NALM6 (cell line): ENCODE results near the genes MPG, PDIA2, NME4 and PIGQ.

DNA sequence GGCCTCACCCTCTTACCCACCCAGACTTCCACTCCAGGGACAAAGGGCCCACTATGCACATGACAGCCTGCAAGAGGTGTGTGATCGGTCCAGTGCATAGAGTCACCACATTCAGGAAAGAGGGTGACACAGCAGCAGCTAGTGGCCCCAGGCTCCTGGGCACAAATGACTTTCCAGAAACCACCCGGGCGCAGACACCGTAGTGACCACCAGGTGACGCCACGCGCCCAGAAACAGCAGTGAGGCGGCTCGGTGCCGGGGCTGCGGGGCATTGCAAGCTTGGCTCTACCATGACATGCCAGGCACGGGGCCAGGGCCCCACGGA lies 6.8 kb downstream of the RHBDF1 start:
- PRO-cap: no peak

DNA sequence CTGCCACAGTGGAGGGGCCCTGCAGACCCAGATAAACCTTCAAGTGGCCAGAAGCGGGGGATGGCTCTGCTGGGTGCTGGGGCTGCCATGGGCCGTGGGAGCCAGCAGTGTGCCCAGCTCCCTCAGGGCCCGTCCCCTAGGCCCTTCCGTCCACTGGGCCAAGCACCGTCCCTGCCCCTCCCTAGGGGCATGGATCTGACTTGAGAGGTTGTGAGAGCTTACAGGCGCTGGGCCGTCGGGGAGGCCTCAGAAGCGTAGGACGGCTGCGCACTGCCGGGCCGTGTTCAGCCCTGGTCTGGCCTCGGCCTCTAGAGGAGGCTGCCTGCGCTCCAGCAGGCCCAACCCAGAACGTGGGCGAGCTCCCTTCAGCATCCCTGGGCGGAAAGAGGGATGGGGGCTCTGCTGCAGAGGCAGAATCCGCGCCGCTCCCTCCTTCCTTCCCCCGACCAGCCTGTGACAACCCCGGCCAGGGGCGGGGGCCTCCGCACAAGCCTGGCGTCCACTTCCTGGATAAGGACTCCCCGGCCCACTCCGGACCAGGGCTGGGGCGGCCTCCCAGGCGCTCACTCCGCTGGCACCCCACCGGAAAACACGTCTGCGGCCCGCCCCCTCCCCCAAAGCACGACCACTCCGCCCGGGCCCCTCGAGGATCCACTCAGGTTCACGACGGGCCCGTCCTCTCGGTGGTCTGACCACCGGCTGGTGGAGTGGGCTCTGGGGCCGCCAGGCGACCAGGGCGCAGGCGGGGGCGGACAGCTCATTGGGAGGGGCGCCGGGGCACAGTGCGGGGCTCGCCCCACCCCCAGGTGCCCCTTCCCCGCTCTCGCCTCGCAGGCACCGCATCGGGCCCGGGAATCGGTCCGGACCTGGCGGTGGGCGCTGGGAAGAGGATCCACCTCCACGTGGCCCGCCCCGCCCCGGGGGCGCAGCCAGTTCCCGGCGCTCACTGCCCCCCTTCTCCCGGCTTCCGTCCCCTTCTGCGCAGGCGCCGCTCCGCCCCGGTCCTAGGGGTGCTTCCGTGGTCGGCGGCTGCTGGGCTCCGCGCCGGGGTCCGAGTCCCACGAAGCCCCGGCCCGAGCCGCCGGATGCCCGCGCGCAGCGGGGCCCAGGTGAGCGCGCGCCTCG lies at the start of gene MPG:
TSS of gene MPG (plus strand) at position 1,001 of the 1,125 bp plus-strand sequence.
- PRO-cap: bidirectional peak, plus-strand start at position 1,005 of the sequence, minus-strand start at position 955 of the sequence

- PRO-cap: bidirectional peak, plus-strand start at chr16:85162, minus-strand start at chr16:84977
These were observed 6.8 kb downstream of the MPG start for GRCh38 chr16:84597-85427.

DNA sequence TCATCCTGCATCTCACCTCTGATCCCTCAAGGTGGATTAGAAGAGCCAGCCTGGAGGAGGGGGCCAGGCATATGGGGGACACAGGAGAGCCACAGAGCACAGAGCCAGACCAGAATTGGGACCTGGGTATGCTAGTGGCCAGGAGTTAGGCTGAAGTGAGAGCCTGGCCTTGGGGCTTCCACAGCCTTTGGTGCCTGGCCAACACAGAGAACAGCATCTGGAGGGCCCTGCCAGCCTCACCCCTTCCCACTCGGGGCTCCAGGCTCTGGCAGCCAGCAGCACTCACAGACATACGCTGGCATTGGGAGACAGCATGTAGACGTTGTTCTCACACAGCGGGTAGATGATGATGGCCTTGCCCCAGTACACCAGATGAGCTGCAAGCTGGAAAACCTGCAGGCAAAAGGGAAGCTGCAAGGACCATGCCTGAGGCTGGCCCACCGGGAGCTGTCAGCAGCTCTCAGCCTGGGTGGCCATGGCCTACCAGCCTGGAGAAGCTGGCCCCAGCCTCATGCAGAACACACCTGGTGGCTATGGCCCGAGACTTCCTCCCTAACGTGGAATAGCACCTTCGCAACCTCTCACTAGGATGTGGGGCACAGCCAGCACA lies 15.0 kb downstream of the MPG start:
- PRO-cap: no peak

DNA sequence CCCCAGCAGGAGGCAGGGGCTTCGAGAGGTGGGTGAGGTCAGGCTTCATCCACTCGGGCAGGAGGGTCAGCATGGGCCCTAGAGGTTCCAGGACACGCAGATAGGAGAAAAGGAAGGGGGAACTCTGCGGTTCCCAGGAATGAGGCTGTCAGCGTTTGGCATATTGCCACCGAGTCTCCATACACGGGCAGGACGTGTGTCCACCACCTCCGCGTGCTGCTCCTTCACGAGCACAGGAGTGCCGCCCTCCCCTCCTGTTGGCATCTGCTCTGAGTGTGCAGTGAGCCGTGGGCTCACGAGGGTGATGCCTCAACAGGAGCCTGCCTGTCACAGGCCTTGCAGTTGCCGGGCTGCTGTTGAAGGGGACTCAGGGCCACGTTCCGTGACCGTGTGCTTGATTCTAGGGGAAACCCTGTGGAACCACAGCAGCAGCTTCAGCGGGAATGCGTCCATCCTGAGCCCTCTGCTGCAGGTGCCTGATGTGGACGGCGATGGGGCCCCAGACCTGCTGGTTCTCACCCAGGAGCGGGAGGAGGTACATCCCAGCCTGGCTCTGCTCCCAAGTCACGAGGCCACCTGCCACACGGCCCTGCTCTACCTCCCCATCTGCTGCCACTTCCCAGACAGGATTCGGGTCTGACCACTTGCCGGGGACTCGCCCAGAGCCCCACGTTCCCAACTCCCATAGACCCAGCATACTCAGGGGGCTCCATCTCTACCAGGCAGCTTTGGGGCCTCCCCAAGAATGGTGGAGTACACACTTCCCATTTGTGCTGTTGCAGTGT lies 14.6 kb downstream of the RGS11 start:
- PRO-cap: no peak

GRCh38 chr16:282922-283402 lies at the start of gene PDIA2:
Gene PDIA2, plus strand, starts transcription at chr16:283164.
- PRO-cap: no peak

GRCh38 chr16:386543-387377 lies 5.0 kb upstream of the PGAP6 start:
- PRO-cap: no peak

GRCh38 chr16:396883-398014 lies at the start of gene NME4:
Gene NME4, plus strand, starts transcription at chr16:397199.
- PRO-cap: bidirectional peak, plus-strand start at chr16:397199, minus-strand start at chr16:396971; bidirectional peak, plus-strand start at chr16:397349, minus-strand start at chr16:397301; bidirectional peak, plus-strand start at chr16:397585, minus-strand start at chr16:397506; bidirectional peak, plus-strand start at chr16:398158, minus-strand start at chr16:397897

GRCh38 chr16:398015-398597 lies 1.1 kb downstream of the NME4 start:
- PRO-cap: bidirectional peak, plus-strand start at chr16:398158, minus-strand start at chr16:397897

- PRO-cap: no peak
These were observed 30.8 kb upstream of the CAPN15 start for GRCh38 chr16:496431-497328.

GRCh38 chr16:515164-515714 lies 12.3 kb upstream of the CAPN15 start:
- PRO-cap: bidirectional peak, plus-strand start at chr16:515544, minus-strand start at chr16:515332

- PRO-cap: bidirectional peak, plus-strand start at chr16:569942, minus-strand start at chr16:569879
These were observed at the start of gene PIGQ for GRCh38 chr16:569325-570496. Gene PIGQ, plus strand, starts transcription at chr16:569968.

- PRO-cap: no peak
These were observed 9.3 kb downstream of the PIGQ start for GRCh38 chr16:578884-579558.

- PRO-cap: no peak
These were observed 3.0 kb upstream of the RAB40C start for GRCh38 chr16:586411-587667.

DNA sequence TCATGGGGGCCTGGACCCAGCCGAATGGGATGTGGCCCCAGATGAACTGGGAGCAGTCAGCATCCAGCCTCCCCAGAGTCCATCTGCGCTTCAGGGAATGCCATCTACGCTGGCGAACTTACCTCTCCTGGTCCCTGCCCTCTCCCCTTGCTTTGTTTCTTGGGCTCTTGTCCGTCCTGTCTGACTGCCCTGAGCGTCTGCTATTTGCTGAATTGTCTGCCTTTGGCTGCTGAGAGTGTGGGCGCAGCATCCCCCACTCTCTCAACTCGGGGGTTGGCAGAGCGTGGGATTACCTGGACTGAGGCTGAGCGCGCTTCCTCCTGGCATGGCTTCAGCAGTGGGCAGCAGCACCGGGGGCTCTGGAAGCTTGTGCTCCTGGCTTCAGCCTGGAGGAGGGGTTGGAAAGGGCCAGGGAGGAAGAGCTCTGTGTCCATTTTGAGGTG lies 2.2 kb downstream of the RAB40C start:
- PRO-cap: no peak

GRCh38 chr16:626787-627363 lies 3.9 kb upstream of the WFIKKN1 start:
- PRO-cap: no peak

DNA sequence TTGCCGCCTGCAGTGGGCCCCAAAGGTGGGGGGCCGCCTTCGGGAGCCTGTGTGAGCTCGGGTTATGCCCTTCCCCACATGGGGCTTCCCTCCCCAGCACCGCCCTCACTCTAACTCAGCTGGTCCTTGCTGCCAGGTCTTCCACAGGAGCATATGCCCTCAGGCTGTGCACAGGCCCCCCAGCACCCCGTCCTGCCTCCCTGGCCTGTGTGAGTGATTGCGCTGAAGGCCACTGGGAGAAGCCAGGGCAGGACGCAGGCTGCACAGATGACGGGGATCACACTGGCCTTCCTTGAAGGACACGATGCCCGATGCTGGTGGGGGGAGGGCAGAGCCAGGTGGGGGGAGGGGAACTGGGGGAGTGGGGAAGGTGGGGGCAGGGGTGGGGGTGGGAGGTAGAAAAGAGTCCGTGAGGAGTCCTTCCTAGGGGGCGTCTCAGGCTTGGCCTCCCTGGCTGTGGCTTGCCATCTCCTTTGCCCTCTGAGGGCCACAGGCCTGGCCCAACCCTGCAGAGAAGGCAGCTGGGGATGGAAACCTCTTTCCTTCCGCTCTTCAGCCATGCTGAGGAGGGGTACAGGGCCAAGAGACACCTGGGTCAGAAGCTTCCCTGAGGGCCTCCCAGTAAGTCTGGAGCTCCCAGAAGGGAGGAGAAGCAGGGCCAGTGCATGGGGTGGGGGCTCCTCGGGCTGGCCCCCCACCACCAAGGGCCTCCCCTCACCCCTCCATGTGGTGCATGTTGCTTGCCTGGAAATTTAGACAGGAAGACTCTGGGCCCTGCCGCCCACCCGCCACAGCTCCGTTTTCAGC lies 2.4 kb upstream of the METTL26 start:
- PRO-cap: no peak

- PRO-cap: bidirectional peak, plus-strand start at chr16:649792, minus-strand start at chr16:649782
These were observed 355 bp downstream of the WDR90 start for GRCh38 chr16:649507-649933.

GRCh38 chr16:666452-666877 lies 1.5 kb upstream of the RHOT2 start:
- PRO-cap: no peak

DNA sequence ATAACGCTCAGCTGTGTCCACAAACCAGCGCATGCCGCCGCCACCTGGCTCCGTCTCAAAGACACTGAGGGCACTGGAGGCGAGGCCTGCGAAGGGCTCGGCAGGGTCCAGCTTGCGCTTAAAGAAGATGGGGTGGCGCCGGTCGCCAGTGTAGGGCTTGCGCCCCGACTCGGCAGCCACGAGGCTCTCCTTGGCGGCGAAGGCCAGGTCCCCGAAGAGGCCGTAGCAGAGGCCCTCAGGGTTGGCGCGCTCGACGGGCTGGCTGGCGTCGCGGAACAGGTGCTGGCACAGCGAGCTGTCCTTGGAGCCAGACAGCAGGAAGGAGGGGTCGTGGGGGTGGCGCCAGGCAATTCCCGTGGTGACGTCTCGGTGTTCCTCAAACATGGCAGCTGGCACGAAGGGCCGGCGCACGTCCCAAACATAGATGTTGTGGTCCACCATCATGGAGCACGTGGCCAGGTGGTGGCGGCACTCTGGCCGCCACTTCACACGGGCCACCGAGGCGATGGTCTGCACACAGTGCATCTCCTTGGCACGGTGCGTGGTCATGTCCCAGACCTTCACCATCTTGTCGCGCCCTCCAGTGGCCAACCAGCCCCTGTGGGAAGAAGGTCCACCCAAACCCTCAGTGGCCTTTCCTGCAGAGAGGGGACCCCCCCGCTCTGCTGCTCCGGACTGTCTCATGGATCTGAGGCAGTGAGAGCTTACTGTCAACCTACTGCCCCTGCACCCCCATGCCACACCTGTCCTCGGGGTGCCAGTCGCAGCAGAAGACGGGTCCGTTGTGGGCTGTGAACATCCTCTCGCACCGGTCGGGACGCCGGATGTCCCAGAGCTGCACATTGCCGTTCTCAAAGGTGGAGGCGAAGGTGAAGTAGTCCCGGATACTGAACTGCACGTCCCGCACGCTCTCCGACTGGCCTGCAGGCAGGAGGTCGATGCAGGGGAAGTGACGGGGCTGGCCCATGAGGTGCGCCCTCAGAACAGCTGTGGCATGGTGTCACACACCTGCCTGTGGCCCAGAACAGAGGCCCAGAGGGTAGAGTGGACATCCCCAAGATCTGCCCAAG lies 3.0 kb upstream of the JMJD8 start:
- PRO-cap: no peak